Left lung (tissue), 1 donor: ENCODE measurements around a stretch of chr3.

DNA sequence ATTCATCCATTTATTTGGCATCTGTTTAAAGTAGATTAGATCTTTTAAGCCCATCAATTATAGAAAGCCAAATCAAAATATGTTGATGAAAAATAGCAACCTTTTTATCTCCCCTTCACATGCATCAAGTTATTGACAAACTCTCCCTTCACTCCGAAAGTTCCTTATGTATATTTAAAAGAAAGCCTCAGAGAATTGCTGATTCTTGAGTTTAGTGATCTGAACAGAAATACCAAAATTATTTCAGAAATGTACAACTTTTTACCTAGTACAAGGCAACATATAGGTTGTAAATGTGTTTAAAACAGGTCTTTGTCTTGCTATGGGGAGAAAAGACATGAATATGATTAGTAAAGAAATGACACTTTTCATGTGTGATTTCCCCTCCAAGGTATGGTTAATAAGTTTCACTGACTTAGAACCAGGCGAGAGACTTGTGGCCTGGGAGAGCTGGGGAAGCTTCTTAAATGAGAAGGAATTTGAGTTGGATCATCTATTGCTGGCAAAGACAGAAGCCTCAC lies 3.4 kb downstream of the CCR5 start:
- PRO-cap = no peak

- PRO-cap = no peak
Observed at GRCh38 chr3:46545700-46546441, 20.2 kb downstream of the LRRC2 start.

- PRO-cap = no peak
Observed at GRCh38 chr3:46612550-46612883, 192 bp downstream of the FAM240A start.

DNA sequence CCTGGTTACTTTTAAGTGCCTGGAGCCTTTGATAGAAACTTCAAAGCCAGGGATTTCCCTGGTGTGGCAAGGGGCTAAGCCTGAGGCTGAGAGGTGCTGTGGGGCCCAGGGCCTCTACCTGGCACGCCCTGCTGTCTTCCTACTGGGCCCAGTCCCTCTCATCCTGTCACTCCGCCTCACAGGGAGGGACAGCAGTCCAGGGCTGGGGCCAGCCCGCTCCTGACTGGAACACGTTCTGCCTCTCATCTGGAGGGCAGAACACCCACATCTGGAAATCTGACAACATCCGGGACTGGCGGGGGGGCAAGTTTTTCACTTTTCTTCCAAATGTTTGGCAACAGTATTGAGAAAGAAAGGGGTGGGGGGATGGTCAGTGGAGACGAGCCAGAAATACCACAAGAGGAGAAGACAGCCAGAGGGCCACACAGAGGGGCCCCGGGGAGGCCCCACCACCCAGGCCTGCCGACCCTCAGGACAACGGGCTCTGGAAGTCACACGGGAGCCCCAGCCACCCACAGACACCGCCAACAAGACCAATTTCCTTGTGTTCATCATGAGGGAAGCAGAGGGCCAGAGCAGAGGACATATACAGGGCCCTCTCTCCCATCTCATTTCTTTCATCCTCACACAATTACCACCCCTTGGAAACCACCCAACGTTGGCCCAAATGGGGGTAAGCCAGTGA lies 1.9 kb upstream of the MYL3 start:
- PRO-cap = no peak

DNA sequence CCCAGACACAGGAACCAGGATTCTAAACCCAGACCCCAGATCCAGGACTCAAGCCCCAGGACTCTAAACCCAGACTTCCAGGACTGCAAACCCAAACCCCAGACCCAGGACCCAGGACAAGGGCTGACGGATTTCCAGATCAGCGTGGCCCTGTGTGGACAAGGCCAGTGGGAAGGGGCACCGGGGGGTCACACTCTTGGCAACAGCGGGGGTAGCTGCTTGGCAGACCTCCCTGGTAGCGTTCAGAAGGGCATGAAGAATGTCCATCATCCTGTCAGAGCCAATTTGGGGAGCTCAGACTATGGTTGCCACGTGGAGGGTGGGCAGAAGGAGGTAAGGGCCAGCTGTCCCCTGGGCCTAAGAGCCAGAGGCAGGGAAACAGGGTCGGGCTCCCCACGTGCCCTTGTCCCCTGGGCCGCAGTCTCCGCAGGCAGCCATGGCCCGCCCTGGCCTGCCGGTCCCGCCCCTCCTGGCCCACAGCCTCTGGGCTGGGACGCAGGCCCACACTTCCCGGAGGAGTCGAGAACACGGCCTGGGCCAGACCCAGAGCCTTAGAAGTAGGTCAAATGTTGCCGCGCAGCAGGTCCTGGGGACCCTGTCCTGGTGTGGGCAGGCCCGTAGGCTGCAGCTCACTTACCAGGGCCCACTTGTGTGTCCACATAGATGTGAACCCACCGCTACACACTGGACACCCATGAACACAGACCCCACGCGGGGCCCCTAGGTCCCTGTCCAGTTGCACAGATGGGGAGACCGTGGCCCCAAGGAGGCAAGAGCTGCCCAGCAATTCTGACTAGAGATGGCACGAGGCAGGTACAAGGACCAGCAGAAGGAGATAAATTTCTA lies 4.2 kb upstream of the MYL3 start:
- PRO-cap = bidirectional peak, plus-strand start at position 506 of the sequence, minus-strand start at position 453 of the sequence

- PRO-cap = no peak
Observed at GRCh38 chr3:46943085-46944329, 33.0 kb downstream of the CCDC12 start.

GRCh38 chr3:46947226-46947843 lies 29.2 kb downstream of the CCDC12 start:
- PRO-cap = no peak

DNA sequence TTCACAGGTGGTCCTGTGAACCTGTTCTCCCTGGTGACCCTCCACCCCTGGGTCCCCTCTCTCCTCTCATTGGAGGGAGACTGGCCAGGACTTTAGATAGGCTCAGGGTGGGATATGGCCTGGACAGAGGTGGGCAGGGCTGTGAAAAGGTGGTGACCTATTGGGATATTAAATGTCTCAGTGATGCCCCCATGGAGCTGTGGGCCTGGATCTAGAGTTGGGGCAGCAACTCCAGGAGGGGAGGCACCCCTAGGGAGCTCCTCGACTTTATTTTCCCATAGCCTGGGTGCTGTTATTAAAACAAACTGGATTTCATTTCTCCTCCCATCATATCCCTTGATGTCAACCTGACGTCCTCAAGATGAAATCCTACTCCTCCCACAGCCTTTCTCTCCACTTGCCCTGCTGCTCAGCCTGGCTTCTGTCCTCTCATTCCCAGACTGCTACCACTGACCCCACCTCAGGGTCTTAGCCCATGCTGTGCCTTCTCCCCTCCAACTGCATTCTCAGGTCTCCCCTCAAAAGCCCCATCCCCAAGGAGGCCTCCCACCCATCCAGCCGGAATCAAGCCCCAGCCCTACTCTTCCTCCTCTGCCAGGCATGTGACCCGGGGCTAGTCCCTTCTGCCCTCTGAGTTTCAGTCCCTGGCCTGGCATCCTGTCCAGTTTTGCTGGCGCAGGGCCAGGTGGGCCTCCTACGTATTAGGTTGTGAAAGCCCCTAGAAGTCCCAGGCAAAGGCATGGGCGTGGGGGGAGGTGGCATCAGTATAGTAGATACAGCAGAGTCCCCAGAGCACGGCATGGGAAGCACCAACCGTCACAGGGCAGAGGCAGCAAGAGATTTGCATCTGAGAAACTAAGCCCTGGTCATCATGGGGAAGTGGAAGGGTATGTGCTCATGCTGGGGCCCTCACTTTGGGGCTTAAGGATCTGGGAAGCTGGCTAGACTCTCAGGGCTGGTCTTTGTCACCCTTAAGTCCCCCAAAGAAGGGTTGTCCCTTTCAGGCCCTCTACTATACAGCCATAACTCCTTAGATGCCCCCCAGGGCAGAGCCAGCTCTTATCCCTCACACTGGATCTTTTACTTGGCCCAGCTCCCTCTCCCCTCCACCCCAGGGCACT lies 10.9 kb downstream of the NBEAL2 start:
- PRO-cap = no peak

GRCh38 chr3:46995261-46996226 lies 16.1 kb downstream of the NBEAL2 start:
- PRO-cap = unidirectional peak, plus-strand start at chr3:46995354

DNA sequence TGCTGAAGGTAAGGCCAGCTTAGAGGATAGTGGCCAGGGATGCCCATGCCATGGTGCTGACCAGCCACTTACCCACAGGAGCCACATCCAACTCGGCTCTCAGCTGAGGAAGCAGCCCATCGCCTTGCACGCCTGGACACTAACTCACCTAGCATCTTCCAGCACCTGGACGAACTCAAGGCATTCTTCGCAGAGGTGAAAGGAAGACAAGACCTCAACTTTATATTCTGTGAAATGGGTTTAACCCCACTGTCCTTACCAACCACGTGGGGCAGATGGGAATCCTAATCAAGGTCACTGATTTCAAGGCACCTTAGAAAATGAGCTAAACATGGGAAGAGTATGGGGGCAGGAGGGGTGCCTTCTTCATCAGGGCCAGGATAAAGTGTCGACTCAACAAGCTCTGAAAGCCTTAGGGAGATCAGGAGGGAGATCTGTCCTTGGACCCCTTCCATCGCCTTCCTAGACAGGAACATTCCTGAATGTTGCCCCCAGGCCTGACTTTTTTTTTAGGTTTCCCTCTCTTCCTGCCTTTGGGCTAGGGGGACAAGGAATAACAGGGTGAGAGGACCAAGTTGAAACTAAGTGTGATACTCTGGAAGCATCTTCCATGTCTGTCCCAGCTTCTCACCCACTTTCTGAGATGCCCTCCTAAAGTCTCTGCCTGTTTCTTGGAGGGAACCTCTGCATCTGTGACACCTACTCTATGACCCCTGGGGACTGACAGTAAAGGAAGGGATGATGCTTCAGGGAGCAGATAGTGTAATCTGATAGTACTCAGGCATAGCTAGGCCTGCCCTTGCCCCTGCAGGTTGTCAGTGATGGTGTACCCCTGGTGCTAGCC lies 27.0 kb downstream of the NBEAL2 start:
- PRO-cap = no peak

DNA sequence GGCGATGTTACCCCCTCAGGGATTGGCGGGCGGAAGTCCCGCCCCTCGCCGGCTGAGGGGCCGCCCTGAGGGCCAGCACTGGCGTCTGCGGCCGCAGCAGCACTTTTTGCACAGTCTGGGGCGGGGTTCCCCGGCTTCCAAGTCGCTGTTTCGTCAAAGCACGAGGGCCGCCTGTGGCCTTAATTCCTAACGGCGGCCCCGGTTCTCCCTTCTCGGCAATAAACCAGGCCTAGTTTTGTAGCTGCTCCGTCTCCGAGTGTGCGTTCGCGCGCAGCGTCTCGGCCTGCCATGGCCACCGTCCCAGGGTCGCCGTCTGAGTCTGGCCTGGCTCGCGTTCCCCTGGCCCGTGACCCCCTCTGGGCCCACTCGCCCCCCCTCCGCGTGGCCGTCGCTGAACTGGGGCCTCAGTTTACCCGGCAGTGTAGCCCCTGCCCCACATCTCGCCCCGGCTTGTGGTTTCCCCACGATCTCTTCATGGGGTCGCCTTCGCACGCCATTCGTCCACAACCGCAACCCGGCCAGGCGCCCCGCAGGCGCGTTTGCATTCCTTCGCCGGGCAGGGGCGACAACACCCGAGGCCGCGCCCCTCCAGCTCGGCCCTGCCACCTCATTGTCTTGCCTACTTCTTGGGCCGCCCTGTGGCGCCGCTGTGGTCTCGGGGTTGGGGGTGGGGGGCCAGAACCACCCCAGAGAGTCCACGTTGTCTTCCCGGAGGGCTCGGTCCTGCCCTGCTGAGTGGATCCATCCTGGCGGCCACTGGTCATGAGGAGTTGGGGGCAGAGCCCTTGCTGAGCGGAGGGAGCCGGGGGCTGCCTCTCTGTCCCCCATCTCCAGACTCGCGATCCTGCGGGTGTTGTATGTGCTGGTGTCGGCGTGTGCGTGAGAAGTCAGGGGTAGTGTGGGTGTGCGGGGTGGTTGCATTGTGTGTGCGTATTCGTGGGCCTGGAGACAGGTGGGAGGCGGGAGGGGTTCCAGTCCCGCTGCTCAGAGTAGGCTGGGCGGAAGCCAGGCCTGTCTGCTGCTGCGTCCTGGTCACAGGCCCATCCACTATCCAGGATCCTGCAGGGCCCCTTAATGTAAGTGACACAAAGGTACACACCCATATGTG lies 30.4 kb downstream of the NBEAL2 start:
- PRO-cap = bidirectional peak, plus-strand start at position 113 of the sequence, minus-strand start outside the sequence; bidirectional peak, plus-strand start at position 785 of the sequence, minus-strand start at position 541 of the sequence

- PRO-cap = no peak
Observed at GRCh38 chr3:47011386-47012247, 32.2 kb downstream of the NBEAL2 start.

GRCh38 chr3:47250630-47251071 lies 31.9 kb downstream of the KIF9 start:
- PRO-cap = no peak

DNA sequence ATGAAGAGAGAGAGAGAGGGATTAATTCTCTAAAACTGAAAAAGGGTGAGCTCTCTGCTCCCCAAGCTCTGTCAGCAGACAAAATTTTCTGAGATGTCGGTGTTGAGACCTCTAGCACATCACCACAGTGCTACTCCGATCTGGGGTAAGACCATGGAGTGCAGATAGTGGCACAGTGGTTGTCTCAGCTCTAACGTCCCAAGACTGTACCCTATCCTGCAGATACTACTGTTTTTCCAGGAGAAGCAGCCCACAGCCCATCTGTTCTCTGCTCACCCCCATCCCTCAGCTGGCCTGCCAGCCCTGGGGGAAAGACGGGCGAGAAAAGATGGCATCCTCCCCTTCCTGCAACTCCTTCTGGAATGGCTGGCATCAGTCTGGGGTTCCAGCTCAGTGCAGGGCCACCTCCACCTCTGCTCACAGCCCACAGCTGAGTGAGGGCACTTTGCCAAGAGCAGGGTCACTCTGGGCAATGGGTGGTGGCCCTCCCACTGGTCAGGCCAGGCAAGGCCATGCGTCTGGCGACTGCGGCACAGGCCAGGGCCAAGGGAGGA lies 40.7 kb downstream of the PTPN23 start:
- PRO-cap = unidirectional peak, plus-strand start at position 314 of the sequence

DNA sequence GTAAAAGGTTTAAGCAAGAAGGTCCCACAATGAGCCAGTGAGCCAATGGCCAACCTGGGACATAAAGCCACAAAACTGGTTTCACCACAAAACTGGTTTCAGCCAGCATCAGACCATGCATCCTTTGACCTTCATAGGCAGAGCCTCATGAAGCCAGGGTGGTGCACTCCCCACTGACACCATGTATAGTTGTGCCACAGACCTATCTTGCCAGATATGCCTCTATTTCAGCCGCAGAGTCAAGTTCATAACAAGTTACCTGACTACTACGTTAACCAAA lies 41.9 kb downstream of the SCAP start:
- PRO-cap = no peak

GRCh38 chr3:47443592-47444173 lies 32.1 kb downstream of the SCAP start:
- PRO-cap = no peak

DNA sequence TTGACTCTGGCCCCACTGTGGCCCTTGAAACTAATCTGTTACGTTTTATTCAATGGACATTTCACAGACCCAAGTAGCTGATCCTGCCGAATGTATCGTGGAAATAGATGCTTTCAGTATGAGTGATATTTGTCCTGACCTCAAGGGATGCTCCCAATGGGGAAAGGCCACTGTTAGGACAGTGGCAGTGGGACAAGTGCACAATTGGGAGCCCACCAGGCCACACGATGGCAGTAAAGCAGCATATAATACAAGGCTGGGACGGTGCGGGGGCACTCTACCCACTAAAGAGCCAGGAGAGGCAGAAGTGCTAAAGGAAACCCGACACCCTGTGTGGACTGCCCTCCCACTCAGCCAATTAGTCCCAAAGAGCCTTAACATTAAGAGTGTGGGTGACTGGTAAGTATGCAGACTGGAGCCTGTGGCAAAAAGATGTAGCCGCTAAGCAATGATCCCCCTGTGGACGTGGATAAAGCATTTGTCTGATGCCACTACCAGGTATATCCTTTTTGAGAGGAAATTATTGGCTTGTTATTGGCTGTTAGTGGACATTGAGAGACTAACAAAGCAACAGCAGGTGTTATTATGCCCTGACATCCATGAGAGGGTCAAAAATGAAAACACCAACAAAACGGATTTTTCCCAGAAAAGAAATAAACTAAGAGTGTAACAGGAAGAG lies 8.1 kb upstream of the ZNF589 start:
- PRO-cap = no peak

DNA sequence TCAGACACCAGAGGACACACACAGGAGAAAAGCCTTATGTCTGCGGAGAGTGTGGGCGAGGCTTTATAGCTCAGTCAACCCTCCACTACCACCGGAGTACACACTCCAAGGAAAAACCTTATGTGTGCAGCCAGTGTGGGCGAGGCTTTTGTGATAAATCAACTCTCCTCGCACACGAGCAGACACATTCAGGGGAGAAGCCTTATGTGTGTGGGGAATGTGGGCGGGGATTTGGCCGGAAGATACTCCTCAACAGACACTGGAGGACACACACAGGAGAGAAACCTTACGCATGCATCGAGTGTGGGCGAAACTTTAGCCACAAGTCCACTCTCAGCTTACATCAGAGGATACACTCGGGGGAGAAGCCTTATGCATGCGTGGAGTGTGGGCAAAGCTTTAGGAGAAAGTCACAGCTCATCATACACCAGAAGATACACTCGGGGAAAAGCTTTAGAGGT lies 28.4 kb downstream of the ZNF589 start:
- PRO-cap = no peak

- PRO-cap = no peak
Observed at GRCh38 chr3:48422663-48423299, 7.1 kb downstream of the PLXNB1 start.

DNA sequence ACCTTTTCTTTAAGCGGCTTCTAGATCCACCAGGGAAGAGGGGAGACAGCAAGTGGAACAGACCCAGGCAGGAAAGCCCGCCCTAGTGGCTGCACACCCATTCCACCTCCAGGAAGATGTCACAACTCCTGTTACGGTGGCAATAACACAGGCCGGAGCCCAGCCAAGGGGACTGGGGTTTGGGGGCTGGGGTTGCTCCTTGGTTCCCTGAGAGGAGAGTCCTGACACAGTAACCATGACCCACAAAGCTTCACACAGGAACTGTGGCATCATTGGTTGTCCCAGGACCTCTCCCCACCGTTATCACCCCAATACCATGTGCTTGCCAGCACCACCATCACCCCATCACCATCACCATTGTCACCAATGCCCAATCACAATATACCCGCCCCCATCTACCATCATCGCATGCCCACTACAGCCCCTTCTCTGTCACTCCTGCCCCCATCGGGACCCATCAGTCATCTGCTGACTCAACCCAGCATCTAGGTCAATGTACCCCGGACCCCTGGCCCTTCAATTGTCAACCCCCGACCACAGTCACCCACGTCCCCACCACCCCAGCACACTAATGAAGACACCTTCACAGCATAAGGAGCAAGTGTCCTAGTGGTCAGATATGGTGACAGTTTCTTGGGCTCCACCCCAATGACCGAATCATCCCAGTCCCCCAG lies 12.5 kb downstream of the TREX1 start:
- PRO-cap = no peak